ENCODE data around the genes VENTX, CALY, MTG1 and SYCE1.

- PRO-cap: no peak
- RAMPAGE, long total RNA, 2 experiments: no peak in any of the 2 experiments
These were observed 7.4 kb downstream of the KNDC1 start for GRCh38 chr10:133167313-133167996.

GRCh38 chr10:133237327-133238224, at the start of gene VENTX:
Gene VENTX, plus strand, starts transcription at chr10:133237855.
- PRO-cap: no peak
- RAMPAGE, long total RNA, 2 experiments: no peak in any of the 2 experiments

- PRO-cap: bidirectional peak, plus-strand start at chr10:133262173, minus-strand start at chr10:133261959
- RAMPAGE, long total RNA, 2 experiments: no peak in any of the 2 experiments
These were observed 14.6 kb downstream of the ADAM8 start for GRCh38 chr10:133262052-133262535.

DNA sequence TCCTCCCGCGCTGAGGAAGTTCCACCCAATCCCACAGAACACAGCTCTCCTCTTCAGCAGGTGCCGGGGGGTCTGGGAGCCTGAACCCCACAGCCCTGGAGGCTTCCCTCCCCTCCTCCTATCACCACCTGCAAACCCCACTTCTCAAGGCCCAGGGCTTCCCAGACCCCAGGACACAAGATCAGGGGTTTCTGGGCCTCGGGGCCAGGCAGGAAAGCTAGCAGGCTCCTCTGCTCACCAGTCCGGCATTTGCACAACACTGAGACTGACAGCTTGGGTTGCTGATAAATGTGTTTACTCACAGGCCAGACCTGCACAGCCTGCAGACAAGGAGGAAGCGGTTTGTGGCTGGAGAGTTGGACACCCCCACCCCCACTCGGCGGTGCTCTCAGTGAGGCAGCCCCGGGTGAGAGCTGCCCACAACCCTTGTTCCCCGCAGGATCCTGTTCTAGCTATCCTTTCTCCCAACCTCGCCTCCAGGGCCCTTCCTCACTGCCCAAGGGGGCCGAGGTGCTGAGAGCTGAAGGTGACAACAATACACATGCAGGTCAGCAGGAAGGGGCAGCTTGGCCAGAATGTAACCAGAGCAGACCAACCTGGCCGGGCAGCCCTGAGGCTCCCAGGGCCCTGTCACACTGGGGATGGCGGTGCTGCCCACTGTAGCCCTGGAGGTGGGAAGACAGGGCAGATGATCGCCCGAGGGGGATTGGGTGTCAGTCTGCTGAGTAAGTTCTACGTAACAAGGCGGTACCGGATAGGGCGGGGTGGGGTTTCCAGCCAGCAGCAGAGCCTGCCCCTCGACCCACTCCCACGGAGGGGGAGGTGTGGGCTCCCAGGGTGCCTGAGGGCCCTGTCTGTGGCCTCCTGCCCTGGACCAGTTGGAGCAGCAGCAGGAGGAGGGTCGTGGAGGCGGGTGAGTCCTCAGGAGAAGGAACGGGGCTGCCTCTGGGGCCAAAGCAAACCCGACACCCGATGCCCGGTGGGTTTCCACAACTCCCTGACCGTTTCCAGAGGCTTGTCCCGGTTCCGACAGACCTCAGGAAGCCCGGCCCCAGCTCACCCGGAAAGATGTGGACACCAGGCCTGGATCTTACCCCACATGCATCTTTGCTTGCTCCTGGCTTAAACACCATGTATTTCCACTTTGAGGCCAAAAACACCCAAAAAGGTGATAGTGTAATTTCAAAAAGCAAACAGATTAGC, 2.1 kb upstream of the ADAM8 start:
- PRO-cap: no peak
- RAMPAGE, long total RNA, 2 experiments: no peak in any of the 2 experiments

DNA sequence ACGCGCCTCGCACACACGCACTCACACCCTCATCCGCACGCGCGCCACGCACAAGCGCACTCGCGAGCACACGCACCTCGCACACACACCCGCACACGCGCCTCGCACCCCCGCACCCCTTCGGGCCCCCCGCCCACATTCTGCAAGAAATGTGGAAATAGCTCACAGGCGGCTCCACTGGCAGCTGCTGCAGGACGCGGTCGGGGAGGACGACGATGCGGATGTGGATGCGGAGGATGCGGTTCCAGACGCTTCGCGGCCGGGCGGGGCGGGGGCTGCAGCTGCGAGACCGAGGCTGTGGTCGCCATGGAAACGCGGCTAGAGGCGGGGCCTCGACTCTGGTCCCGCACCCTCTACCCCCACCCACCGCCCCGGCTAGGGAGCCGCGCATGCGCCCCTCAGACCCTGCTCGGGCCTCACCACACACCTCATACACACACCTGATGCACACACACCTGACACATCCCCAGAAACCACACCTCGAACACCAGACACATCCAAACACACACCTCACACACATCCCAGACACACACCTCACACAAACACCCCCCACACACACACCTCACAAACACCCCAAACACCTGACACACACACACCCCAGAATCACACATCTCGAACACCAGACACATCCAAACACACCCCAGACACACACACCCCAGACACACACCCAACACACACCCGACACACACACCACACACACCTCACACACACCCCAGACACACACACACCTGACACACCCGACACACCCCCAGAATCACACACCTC, at the start of gene CALY:
CALY (minus strand) TSS at position 229 of the 765 bp plus-strand sequence.
- PRO-cap: no peak
- RAMPAGE, long total RNA, 2 experiments: no peak in any of the 2 experiments

- PRO-cap: no peak
- RAMPAGE, long total RNA, 2 experiments: no peak in any of the 2 experiments
These were observed 2.2 kb upstream of the FUOM start for GRCh38 chr10:133359476-133360866.

- PRO-cap: bidirectional peak, plus-strand start at chr10:133394157, minus-strand start at chr10:133394017
- RAMPAGE, long total RNA, 2 experiments: start-site peak on the plus strand in 2 of 2 experiments, at chr10:133394181-133394267 at its widest, 573 to 604 reads per replicate
These were observed at the start of gene MTG1 for GRCh38 chr10:133393819-133394724. Gene MTG1, plus strand, starts transcription at chr10:133394157.

DNA sequence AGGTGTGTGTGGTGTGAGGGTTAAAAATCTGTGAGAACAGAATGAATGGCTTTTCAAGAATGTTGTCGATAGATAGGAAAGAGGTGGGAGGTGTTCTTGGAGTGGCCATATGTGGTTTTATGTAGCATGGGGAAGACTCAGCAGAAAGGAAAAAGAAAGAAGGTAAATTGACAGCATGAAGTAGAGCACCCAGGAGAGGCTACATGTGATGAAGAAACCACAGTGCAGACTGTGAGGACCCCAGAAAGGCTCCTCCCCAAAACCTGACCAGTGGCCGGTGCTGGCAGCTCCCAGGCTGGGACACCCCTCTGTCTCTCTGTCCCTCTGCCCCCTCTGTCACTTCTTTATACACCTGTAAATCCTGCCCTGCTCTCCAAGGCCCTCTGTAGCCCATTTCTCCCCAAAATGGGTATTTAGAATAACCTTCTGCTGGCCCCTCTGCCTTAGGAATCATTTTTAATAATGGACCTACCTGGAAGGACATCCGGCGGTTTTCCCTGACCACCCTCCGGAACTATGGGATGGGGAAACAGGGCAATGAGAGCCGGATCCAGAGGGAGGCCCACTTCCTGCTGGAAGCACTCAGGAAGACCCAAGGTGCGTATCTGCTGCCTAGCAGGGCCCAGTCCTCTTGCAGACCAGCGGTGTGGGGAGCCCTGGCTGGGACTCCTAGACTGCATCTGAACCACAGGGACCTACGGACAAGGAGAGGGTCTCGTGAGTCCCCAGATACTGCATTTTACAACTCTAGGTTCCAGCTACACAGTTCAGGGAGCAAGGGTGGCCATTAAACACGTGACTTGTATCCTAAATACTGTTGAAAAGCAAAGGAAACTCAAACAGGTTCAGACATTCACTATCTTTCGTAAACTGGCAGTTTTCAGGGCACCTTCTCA, 4.2 kb downstream of the CYP2E1 start:
- PRO-cap: no peak
- RAMPAGE, long total RNA, 2 experiments: no peak in any of the 2 experiments

DNA sequence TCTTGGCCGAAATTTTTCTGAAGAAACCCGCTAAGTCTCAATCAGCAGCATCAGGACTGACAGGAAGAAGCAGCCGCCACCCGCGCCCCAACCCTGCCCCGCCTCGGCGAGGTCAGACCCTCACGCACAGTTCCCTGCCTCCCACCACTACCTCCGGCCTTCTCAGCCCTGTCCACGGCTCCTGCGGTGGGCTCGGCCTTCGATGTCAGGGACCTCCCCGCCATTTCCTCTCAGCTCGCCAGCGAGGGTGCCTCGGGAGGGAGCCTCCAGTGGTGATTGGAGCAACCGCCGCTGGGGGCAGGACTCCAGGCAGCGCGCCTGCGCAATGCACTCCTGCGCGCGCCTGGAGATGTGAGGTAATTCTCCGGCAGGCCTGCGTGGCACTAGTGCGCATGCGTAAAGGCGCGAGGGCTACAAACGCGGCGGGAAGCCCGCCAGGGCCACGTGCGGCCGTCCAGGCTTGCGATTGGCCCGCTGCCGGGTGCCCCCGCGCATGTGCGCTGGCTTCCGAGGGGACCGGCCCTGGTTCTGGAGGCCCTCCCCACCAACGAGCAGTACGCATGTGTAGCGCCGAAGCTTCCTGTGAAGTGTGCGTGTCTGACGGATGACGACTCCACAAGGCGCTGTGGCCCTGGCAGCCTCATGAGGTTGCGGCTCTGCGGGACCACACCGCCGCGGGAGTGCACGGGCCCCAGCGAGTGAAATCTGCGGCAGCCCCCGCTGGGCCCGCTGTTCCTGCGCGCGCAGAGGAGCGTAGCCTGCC, at the start of gene SYCE1:
SYCE1 (minus strand) TSS at position 278 of the 763 bp plus-strand sequence.
- PRO-cap: no peak
- RAMPAGE, long total RNA, 2 experiments: no peak in any of the 2 experiments

Measured in right atrium auricular region (tissue), 2 donors.